SEM (cell line): ENCODE results near the genes MARF1 and CEP20.

- PRO-cap = no peak
Measured at GRCh38 chr16:15034489-15035683, 21.0 kb downstream of the NTAN1 start.

DNA sequence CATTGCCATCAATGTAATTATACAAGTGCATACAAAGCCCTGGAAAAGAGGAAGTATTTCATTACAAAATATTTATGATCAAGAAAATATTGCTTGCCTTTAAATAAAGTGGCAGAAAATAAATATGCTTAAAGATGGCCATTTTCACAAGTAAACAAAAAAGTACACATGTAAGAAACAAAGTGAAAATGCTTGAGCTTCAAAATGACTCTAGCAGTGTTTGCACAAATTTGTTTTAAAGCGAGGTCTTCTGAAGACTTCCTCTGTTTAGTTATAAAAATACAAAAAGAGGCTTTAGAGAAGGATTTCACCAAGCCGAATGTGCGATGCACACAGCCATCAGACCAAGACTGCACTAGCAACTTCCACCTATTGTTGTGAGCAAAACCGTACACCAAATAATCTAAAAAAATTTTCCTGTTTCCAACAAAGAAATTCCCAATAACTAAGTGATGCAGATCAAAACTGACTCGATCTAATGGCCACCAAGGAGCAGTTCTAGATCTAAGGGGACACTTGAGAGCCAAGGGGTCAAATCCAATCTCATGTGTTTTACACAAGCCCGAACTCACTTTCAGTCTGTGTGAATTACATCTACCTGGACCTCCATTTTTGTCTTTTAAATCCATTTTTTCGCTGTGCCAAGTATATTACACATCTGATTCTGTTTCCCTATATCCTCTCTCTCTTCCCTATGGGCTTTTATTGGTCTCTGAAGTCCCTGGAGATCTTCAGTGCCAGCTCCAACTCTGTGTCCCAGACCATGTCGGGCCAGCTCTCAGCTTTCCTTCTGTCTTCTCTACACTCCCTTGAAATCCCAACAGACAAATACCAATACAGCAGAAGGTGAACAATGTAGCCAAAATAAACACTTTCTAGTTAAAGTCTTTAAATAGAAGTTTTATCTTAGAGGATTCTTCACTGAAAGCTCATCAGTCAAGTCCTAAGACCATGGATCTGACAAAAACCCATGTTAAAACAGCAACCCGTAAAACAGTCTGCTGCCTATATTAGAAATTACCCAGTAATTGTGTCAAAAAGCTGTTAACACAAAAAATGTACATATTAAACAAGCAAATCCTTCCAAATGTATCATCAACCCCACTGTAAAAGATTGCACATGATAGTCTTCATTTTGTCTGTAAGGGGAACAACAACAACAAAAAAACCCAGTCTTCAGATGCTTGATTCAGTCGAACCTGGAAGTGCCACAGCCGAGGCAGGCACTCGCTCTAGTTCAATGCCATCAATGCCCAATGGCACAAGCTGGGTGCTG is 5.0 kb upstream of the NTAN1 start:
- PRO-cap = no peak

- PRO-cap = no peak
Measured at GRCh38 chr16:15494173-15494601, 59.8 kb downstream of the BMERB1 start.

DNA sequence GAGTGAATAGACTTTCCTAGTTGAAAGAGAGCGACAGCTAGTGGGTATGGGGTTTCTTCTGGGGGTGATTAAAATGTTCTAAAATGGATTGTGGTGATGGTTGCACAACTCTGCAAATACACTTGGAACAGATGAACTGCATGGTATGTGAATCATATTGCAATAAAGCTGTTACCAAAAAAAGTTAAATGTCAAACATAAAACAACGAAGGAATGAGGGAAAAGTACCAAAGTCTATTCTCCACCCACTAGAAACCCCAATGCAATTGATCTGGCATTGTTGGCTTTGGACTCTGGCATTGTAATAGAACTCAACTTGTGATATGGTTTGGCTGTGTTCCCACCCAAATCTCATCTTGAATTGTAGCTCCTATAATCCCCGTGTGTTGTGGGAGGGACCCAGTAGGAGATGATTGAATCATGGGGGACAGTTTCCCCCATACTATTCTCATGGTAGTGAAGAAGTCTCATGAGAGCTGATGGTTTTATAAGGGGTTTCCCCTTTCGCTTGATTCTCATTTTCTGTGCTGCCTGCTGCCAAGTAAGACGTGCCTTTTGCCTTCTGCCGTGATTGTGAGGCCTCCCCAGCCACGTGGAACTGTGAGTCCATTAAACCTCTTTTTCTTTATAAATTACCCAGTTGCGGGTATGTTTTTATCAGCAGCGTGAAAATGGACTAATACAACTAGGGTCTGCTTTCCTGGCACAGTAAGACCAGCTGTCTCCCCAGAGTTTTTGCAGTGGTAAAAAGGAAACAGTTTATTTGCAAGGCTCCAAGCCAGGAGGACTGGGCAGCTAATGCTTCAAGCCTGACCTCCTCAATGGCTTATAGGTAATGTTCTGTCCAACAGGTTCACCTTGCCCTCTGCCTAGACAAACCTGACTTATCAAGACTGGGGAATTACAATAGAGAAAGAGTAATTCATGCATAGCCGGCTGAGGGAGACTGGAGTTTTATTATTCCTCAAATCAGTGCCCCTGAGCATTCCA is 70.2 kb downstream of the MARF1 start:
- PRO-cap = unidirectional peak, plus-strand start at position 515 of the sequence

DNA sequence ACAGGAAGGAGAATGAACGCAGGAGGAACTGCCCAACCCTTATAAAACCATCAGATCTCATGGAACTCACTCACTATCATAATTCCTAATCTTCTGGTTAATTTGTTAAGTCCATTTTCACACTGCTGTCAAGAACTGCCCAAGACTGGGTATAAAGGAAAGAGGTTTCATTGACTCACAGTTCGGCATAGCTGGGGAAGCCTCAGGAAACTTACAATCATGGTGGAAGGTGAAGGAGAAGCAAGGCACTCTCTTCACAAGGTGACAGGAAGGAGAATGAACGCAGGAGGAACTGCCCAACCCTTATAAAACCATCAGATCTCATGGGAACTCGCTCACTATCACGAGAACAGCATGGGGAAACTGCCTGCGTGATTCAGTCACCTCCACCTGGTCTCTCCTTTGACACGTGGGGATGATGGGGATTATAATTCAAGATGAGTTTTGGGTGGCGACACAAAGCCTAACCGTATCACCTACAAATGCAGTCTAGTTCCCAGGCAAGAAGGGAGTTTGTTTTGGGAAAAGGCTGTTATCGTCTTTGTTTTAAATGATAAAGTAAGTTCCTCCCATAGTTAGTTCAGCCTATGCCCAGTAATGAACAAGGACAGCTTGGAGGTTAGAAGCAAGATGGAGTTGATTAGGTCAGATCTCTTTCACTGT is 68.9 kb downstream of the MARF1 start:
- PRO-cap = no peak

- PRO-cap = bidirectional peak, plus-strand start at chr16:15643309, minus-strand start at chr16:15643065; bidirectional peak, plus-strand start at chr16:15643687, minus-strand start at chr16:15643508
Measured at GRCh38 chr16:15642931-15643777, at the start of gene MARF1. Gene MARF1 (minus strand): TSS chr16:15643154.

- PRO-cap = no peak
Measured at GRCh38 chr16:15653269-15653744, 3.3 kb downstream of the NDE1 start.

GRCh38 chr16:15672274-15672593 is 22.2 kb downstream of the NDE1 start:
- PRO-cap = unidirectional peak, plus-strand start at chr16:15672410

- PRO-cap = no peak
Measured at GRCh38 chr16:15697567-15698046, 47.6 kb downstream of the NDE1 start.

DNA sequence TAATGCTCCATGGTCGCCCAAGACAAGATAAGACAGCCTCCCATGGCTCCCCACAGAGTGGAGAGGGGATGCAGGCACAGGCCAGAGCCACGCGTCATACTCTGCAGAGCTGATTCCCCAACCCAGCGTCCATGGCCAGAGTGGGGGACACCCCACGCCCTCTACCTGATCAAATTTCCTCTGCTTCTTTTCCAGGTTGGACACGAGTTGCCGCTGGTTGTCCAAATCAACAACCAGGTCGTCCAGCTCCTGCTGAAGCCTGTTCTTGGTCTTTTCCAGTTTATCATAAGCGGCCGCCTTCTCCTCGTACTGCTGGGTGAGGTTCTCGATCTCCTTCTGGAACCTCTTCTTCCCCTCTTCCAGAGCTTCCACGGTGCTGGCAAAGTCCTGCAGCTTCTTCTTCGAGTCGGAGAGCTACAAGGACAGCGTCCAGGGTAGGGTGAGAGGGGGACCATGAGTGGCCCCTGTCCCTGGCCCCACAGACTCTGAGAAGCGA is 74.0 kb downstream of the NDE1 start:
- PRO-cap = no peak

- PRO-cap = no peak
Measured at GRCh38 chr16:15745074-15745497, 95.0 kb downstream of the NDE1 start.

GRCh38 chr16:15856638-15856854 is 282 bp downstream of the MYH11 start:
- PRO-cap = no peak

DNA sequence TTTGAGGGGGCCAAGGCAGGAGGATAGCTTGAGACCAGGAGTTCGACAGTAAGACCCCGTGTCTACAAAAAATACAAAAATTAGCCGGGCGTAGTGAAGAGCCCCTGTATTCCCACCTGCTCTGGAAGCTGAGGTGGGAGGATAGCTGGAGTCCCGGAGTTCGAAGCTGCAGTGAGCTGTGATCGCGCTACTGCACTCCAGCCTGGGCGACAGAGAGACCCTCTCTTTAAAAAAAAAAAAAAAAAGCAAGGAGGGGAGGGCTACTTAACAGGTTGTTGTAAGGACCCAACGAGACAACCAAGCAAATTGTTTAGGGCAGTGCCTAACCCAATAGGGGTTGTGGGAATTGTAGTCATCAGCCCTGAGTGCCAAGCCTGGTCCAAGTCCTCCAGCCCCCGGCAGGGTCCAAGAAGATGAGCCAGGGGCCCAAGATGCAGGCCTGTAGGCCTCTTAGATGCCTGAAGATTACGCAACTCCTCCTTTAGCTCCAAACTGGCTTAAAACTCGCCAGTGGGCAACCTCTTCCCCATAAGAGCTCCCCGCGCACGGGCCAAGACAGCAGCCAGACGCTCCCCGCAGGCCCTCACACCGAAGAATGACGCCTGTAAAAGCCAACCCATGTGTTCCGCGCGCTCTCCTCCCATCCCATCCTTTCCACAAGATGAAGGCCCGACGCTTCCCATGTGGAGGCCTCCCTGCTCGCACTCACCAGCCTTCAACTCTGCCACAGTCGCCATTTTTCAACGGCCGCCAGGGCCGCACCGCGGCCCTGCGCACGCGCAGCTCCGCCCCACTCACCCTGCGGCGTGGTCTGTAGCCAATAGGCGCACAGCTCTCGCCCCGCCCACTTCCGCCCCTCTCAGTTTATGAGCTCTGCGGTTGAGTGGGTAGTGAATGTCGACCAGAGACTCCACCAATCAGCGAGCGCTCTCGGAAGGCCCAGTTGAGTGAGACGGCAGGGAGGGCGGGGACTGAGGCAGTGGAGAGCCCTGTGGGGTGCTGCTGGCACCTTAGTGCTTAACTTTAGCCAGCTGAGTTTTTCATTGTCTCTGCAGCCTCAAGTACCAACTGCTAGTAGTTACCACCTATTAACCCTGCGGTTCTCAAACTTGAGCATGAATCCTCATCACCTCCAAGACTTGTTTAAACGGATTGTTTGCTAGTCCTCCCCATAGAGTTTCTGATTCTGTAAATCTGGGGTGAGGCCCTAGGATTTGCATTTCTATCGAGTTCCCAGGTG is at the start of gene CEP20:
TSS of gene CEP20 (minus strand) at position 755 of the 1,240 bp plus-strand sequence.
- PRO-cap = unidirectional peak, plus-strand start at position 351 of the sequence; unidirectional peak, plus-strand start at position 529 of the sequence; bidirectional peak, plus-strand start at position 979 of the sequence, minus-strand start at position 742 of the sequence

- PRO-cap = no peak
Measured at GRCh38 chr16:15899639-15899976, 11.2 kb upstream of the CEP20 start.

GRCh38 chr16:16075708-16076389 is 126.4 kb downstream of the ABCC1 start:
- PRO-cap = bidirectional peak, plus-strand start at chr16:16076252, minus-strand start at chr16:16076062

- PRO-cap = no peak
Measured at GRCh38 chr16:16972623-16972995, 498.2 kb downstream of the XYLT1 start.

- PRO-cap = no peak
Measured at GRCh38 chr16:17312847-17313871, 157.6 kb downstream of the XYLT1 start.

DNA sequence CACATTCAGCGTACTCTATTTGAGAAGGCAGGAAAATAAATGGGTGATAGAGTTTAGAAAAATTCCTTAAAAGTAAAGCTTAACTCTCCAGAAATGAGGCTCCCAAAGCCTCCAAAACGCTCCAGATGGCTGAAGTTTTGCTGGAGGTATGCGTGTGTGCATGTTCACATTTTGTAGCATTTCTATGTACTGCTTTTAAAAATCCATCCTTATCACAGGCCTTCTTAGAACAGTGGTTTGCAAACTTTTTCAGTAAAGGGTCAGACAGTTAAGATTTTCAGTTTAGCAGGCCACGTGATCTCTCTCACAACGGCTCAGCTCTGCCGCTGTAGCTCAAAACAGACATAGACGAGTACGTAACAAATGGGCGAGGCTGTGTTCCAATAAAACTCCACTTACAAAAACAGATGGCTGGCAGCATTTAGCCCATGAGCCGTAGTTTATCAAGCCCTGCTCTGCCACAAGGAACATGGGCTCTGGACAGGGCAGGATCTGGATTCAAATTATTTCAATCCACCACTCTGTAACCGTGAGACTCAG is 141.9 kb downstream of the XYLT1 start:
- PRO-cap = no peak

DNA sequence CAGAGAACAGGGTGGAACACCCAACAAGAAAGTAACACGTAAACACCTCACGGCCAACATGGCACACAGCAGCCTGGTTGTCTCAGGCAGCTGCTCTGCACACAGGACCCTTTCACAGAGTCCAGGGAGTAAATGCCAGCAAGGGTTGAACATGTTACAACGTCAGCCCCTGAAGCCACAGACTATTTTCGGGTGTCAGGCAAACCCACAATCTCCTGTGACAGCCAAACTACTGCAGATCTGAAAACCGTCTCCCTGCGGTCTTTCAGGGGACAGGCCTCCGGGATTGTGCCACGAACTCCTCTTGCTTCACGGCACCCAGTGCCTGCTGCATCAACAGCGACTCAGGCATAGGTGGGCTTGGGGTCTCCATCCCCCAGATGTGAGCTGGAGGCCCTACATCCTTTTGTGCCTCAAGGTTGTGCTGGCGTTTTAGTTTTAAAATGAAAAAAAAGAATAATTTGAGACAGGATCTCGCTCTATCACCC is 127.7 kb downstream of the XYLT1 start:
- PRO-cap = bidirectional peak, plus-strand start at position 263 of the sequence, minus-strand start at position 116 of the sequence

- PRO-cap = bidirectional peak, plus-strand start at chr16:17414677, minus-strand start at chr16:17414600; bidirectional peak, plus-strand start at chr16:17414817, minus-strand start at chr16:17414805
Measured at GRCh38 chr16:17414042-17415065, 56.4 kb downstream of the XYLT1 start.